Hair follicular keratinocyte (primary cell): ENCODE measurements around a stretch of chr6.

DNA sequence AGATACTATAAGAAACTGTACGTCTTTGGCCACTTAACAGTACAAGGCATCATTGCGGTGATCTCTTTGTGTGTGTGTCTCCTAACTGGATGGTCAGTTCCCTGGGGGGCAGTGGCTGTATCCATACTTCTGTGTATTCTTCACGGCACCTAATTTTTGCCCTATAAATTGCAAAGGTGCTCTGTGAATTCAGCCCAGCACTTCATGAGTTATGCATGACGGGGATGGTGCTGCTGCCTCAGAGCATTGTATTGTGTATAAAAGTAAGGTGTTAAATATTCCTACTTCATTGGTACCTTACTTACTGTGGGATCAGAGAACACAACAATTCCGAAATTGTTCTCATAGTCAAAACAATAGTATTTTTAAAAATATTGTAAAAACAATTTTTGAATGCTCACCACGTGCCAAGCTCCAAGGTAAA is 1.5 kb downstream of the CD83 start:
- RAMPAGE, long total RNA = no peak

DNA sequence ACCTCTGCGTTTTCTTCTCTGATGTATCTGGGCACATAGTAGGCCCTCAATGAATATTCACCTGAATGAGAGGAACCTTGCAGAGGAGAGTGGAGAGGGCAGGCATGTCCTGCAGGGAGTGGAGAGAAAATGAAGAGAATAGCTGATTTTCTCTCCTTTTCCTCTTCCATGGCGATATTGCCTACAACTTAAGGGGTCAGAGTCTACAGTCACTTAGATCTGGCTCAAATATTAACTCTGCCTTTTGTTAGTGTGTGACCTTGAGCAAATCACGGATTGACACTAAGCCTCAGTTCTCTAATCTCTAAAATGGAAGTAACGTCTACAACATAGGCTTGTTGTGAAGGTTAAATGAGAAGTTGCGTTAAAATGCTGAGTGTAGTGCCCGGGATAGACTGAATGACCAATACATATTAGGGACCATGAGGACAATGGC is 14.7 kb downstream of the CD83 start:
- RAMPAGE, long total RNA = no peak

- RAMPAGE, long total RNA = no peak
These were observed 24.7 kb downstream of the CD83 start for GRCh38 chr6:14142055-14142946.

DNA sequence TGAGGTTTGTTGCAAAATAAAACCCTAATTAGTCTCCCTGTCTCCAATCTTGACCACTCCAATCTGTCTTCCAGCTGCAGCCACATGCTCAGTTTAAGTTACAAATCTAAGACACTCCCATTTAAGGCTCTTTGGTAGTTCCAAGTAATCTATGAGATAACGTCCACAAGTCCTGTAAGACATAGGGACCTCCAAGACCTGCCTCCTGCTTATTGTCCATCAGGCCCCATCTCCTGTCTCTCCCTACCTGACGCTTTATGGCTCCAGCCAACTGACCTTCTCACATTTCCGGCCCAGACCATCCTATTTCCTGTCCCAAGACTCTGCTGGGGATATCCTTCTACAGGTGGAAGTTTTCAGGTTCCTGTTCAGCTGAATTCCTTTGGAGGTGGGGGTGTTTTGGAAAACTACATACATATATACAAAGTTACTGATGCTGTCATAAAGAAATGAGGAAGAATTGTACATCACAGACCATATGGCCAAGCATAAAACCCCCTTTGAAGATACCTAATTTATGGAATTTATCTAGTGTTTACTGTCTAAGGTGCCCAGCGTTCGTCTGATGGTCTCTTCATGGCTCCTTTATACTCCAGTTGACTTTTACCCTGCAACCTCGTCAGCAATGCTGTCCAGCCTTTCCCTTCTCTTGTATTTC is 36.5 kb downstream of the CD83 start:
- RAMPAGE, long total RNA = no peak

- RAMPAGE, long total RNA = no peak
These were observed 243.8 kb downstream of the CD83 start for GRCh38 chr6:14361189-14361919.

DNA sequence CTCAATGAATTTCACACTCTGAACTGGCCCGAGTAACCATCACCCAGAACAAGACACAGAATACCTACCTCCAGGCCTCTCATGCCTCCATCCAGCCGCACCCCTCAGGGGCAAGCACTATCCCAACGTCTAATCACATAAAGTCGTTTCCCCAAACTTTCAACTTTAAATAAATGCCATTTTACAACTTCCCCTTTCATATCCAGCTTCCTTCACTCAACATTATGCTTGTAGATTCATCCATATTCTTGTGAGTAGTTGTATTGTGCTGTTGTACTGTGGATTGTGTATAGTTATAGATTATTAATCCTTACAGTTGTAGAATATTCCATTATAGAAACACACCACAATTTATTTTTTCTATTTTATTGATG is 539.1 kb downstream of the CD83 start:
- RAMPAGE, long total RNA = no peak

DNA sequence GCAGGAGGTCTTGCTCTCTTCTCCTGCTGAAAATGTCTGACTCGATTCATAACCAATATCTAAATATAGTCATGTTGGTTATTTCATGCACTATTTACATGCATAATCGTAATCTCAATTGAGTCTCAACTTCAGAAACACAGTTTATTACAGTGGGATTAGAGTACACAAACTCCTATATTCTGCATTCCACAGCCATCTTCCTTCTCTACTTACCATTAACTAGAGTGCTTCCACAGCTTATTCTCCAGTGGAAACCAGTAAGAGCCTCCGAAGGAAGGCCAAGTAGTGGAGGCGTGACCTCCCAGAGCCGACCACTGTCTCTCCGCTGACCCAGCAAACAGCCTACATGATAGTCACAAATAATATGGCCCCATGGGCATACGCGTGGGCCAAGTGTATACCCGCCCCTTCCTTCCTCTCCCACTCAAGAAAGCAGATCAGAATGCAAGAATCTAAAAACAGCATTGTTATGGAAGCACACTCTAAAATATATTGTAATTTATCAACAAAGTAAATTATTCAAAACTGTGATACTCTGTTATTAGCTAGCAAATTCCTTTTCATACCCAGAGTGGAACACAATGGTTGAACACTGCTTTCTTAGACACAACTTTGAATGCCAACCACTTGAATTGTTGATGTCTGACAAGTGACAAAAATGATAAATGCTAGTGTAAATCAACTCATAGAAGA is 526.6 kb upstream of the JARID2 start:
- RAMPAGE, long total RNA = no peak

DNA sequence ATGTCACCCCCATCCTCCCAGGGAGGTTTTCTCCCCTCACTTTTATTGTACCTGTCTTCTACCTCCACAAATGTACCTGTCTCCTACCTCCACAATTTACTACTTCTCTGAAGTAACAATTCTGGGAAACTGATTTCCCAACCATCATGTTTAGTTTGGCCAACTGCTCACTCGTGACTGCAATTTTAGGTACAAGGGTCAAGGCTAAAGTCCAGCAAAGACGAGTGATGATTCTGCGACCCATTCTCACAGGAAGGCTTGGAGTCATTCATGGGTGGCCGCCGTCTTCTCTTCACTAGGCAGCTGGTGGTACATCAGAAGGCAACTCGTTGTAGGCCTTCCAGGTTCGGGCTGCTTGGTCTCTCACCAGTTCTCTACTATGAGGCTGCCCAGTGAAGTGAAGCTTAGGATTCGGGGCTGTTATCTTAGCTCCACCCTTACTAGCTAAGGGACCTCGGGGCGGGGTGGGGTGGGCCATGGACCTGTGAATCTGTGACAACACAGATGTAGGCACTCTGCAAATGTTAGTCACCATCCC is 483.7 kb upstream of the JARID2 start:
- RAMPAGE, long total RNA = no peak

DNA sequence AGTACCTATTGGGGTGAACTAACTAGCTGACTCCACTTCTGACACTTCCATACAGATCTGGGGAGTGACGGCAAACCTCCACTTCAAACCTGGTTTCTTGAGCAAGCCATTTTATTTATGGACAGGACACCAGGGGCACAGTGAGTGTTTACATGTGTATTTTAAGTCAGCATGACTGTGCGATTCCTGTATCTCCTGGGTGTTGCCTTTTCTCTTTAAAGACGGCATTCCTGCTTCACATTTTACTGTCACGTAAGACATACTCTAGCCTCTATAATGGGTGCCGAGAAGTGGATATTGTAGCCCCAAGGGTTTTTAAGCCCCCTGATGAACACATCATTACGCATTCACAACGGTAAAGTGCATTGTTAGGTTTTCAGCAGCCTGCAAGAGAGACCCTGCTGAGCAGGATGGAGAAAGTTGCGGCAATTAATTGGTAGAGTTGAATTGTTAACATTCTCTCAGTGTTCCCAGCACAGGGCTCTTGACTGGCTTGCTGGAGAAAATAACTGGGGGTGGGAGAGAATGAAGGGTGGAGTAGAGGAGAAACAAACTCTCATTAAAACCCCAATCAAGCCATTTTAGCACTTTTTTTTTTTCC is 468.3 kb upstream of the JARID2 start:
- RAMPAGE, long total RNA = no peak

DNA sequence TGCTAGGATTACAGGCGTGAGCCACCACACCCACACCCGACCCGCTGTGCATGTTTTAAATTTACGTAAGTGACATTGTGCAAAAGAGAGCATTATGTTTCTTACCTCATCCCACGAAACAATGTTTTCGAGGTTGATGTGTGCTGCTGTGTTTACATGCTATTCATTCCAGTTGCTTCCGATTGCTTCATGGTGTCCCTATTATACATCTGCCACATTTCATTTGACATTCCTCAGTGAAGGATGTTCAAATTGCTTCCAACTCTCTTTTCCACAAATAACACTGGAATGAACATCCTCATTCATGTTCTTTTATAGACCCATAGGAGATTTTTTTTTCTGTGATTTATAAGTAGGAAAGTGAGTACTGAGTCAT is 403.9 kb upstream of the JARID2 start:
- RAMPAGE, long total RNA = no peak

- RAMPAGE, long total RNA = no peak
These were observed 156.0 kb upstream of the JARID2 start for GRCh38 chr6:15089480-15090713.

DNA sequence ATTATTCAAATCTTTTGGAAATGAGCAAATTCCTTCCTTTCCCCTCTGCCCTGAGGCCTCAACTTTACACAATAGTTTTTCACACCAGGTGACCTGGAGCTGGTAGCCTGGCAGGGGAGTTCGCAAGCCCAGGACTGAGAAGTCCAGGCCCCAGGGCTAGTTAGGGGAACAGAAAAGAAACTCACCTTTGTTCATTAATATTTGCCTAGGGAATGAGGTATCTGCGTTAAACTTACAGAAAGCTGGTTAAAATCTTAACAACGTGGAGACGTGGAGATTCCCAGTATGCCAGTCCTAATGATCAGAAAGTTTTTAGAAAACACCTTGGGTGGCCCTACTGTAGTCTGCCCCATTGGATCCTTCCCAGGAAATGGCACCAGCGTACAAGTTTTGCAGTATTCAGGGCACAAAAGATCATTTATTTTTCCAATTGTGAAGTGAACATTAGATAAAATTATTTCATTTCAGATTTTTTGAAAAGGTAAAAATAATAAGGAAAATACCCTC is 2.4 kb upstream of the JARID2 start:
- RAMPAGE, long total RNA = no peak

- RAMPAGE, long total RNA = no peak
These were observed 714 bp upstream of the JARID2 start for GRCh38 chr6:15245263-15245447.

GRCh38 chr6:15272996-15273321 is 27.1 kb downstream of the JARID2 start:
- RAMPAGE, long total RNA = no peak

DNA sequence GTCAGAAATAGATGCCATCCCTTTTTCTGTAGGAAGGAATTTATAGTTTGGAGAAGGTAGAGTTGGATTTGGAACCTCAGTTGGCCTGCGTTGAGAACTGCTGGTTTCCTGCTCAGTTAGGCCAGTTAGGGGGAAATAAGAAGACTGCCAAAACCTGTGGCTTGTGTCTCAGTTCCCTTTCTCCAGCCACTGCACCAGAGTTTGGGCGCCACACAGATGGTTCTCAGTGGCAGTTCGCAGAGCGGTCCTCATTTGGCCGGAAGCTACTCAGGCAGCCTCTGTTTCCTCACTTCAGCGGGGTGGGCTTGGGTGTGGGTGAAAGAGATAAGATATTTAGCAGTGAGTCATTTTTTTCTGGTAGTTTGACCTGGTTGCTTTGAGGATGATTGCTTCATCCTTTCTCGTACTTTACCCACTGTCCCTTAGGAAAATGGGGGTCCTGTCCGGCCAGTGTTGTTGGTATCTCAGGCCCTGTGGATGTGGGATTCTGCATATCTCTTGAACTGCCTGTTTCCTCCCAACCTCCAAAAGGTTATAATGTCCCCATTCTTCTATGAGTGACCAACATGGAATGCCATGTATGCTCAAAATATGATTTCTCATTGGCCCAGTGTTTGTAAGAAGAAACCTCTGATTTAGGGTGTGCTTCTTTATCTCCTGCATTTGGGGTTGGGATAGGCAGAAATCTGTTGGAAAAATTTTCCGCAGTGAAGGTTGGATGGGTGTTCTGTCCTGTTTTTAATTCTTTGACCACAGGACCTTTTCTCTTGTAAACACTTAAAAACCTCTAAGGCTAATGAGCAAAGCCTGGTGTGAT is 53.8 kb downstream of the JARID2 start:
- RAMPAGE, long total RNA = no peak

DNA sequence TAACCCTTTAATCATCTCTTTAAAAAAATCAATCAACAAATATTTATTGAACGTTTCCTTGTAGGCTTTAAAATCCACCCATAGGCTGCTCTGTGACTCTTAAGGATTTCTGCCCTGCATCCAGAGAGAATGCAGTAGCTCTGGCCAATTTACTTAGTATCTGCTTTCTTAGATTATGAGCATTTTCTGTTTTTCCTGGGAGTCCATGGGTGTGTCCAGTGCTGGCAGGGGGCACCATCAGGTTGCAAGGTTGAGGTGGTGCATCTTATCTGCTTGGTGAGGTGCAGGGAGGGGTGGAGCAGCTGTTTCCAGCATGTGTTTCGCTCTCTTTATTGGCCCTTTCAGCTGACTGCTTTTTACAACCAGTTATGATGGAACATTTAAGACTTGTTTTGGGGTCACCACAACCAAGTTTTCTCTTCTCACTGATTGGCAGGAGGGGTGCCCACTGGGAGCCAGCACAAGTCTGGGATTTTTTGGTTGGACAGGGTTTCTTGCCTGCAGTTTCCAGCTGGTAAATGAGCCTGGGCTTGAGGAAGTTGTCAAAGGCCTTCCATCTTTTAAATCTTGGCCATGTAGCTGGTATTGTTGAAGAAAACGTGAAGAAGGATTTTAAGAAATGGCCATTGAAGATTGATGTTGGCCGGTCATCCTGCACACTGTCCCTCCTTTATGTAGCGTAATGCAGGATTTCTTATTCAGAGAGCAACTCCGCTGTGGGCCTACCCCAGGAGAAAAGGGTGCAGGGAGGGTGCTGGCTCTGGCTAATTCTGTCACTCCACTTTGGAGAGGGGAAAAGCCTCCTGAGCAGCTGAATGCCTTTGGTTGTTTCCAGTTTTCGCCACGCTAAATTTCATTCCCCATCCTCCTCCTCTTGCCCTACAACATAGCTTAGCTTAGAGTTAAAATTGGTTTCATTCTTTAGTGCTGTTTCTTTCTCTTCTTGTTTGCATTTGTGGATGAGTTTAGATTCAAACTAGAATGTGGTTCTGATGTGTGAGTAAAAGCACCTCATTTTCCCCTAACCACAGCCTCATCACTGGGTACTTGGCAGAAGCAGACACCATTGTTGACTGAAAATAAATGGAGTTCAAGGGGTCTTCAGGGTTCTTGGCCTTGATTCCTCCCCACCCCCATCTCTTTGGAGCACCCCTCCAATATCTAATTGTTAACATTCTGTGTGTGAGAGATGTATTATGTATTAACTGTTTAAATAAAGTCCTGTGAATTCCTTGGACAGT is 59.2 kb downstream of the JARID2 start:
- RAMPAGE, long total RNA = no peak

DNA sequence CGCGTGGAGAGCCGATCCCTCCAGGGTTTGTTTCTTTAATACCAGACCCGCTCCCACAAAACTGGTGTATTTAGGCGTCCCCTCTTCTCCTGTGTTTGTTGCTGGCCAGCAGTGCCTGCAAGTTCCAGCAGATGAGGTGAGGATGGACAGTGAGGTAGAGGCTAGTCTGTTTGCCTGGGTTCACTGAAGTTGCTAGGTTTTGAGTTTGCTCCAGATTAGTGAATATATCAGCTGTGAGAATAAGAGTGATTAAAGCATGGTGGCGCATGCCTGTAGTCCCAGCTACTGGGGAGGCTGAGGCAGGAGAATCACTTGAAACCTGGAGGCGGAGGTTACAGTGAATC is 71.9 kb downstream of the JARID2 start:
- RAMPAGE, long total RNA = no peak

GRCh38 chr6:15338515-15339272 is 92.8 kb downstream of the JARID2 start:
- RAMPAGE, long total RNA = no peak

DNA sequence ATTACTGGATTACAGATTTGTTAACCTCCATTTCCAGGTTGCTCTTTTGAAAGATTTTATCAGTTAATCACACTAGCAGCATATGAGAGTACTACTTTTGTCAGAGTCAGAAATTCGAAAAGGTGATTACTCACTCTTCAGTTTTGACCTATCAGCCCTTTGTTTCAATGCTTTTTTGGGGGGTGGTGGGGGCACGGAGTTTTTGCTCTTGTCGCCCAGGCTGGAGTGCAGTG is 149.2 kb downstream of the JARID2 start:
- RAMPAGE, long total RNA = no peak

- RAMPAGE, long total RNA = no peak
These were observed 153.3 kb downstream of the DTNBP1 start for GRCh38 chr6:15509259-15510150.